Calu3 (cell line): ENCODE measurements around a stretch of chr13.

DNA sequence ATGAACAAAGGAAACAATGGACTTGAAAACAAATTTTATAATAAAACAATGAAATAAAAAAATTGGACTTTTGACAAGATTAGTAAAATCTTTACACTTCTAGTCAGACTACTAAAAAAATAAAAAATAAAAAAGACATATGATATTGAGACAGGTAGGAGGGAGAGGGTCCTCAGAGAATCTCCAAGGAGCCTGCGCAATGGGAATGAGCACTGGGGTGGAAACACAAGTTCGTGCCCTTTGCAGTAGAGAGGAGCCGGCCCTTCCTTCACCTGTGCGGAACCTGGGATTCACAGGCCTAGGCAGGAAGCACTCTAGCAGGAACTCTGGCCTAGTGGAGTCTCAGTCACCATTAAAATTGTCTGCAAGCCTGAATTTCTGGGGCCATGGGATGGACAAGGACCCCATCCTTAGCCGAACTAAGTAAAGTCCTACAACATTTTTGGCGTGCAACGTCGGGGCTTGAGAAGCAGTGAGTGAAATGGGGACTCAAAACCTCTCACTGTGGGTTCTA is 1026.6 kb upstream of the PCDH9 start:
- PRO-cap = no peak

DNA sequence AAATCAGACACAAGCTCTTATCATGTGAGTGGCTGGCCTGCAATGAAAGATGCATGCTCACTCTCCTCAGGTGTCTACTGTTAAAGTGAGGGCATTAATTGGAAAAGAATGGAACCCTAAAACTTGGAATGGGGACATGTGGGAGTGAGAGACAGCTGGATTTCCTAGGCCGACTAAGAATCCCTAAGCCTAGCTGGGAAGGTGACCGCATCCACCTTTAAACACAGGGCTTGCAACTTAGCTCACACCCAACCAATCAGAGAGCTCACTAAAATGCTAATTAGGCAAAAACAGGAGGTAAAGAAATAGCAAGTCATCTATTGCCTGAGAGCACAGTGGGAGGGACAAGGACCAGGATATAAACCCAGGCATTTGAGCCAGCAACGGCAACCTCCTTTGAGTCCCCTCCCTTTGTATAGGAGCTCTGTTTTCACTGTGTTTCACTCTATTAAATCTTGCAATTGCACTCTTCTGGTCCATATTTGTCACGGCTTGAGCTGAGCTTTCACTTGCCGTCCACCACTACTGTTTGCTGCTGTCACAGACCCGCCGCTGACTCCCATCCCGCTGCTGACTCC is 886.7 kb downstream of the KLHL1 start:
- PRO-cap = no peak

DNA sequence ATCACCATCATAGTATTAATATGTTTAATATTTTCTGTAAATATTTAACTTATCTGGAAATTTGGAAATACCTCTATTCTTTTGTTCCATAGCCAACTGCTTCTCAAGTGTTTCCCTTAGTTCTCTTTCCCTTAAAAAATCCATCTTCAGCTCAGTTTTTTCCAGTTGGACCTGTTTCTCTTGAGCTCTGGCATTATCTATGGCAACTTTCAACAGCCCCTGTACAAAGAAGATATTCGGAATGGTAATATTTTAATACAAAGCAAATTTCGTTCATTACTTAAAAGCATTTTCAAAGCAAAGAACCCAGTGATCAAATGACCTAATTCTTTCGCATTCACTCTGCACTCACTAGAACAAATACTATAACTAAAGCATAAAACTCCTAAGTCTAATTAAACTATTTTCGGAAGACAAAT is 387.9 kb downstream of the DACH1 start:
- PRO-cap = no peak

DNA sequence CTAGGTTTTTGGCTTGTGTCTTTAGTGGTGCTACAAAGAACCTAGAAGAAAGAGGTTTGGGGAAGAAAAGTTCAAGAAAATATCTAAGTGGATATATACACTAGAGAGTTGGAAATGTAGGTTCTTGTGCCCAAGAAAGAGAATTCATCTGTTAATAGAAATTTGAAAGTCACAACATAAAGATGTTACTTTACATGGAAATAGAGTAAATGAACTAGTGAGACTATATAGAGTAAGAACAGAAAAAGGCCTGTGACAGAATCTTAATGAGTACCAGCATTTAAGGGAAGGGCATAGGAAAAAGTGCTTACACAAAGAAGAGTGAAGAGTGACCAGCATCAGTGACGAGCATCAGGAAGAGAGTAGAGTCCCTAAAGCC is 78.8 kb upstream of the KLF5 start:
- PRO-cap = no peak

GRCh38 chr13:73057411-73057936 is 1.3 kb upstream of the KLF5 start:
- PRO-cap = no peak

- PRO-cap = no peak
Observed at GRCh38 chr13:73177938-73178634, 119.3 kb downstream of the KLF5 start.

DNA sequence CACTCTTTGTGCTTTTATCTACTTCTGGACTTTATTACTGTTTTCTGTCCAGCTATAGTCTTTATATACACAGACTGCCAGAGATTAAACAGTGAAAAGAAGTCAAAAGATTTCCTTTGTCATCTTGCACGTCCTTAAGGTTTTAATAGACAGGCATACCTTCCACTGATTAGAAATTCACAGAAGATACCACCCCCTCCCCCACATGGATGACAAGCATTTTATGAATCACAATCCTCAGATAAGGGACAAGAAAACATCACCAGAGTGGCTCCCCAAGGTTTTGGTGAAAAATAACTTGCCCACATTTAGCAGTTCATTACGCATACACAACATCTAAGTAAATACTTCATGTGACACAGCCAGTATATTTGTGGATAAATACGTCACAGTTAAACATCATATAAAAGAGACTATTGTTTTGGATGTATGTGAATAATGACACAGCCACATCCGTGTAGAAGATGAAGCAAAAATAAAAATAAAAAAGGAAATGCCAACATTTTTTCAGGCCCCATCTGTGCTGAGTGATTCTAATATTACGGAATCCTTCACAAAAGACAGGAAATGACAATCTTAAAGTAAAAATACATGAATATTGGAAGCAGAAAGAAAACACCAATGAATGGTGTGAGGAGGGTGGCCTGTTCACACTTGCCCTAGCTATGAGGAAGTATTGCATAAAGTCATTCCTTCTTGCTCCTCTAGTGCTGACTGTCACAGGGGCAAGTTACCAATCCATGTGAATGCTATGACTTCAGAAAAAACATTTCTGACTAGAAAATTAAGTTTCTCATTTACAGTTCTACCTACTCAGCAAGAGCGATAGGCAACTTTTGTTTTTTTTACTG is 618.3 kb downstream of the KLF5 start:
- PRO-cap = bidirectional peak, plus-strand start at position 689 of the sequence, minus-strand start at position 667 of the sequence

DNA sequence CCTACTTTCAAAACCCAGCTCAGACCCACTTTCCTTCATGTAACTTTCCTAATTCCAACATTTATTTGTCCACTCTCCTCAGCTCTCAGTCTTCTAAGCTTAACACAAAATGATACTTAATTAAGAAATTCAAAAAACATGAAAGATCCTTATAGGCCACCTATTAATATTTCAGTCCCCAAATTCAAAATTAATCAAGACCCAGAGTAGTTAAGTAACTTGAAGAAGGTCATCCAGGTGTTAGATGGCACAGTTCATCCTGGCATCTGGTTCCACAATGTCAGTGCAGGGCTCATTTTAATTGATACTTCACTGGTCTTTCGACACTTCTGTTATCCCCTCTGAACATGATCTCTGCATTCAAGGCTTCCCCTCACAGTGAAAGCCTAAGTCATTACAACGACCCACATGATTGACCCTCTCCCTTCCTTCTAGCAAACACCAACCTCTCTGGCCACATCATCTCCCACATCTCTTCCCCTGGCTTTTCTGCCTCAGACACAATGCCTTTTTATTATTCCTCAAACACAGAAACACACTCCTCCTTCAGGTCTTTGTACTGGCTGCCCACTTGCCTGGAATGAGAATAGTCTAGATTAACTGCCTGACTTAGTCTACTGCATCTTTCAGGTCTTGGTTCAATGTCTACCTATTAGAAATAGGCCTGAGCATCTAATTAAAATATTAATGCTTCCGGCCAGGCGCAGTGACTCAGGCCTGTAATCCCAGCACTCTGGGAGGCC is 848.8 kb downstream of the KLF5 start:
- PRO-cap = no peak

DNA sequence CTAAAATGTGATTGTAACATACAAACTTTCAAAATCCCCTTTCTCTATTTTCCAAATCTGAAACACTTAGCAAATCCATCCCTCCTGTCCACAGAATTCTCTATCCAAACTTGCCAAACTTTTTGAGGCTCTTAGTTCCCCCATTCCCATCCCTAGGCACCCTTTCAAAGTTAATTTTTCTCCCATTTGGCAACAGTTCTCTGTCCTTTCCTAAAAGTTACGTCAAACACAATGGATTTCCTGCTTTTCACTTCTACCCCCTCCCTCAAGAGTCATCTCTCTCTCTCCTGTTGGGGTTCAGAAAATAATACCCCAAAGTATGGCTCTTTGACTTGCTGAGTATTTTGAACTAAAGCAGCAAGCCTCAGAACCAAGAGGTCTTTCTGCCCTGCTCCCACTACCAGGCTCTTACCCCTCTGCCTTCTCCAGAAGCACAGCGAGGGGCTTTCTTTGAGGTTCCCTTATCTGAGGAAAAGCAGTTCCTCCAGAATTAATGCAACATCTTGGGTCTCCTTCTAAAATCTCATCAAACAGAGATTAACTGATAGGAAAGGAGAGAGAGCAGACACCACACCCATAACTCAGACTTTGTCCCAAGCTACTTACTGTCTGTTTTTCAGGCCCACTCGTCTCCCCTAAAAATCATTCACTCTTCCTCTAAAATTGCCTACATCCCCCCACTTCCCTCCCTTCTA is 861.8 kb downstream of the KLF5 start:
- PRO-cap = no peak

GRCh38 chr13:74057105-74057614 is 998.4 kb downstream of the KLF5 start:
- PRO-cap = no peak

- PRO-cap = no peak
Observed at GRCh38 chr13:74168402-74168838, 1109.6 kb downstream of the KLF5 start.

- PRO-cap = no peak
Observed at GRCh38 chr13:74287997-74289033, 1193.7 kb downstream of the TBC1D4 start.

GRCh38 chr13:74301315-74302030 is 1180.5 kb downstream of the TBC1D4 start:
- PRO-cap = no peak

- PRO-cap = no peak
Observed at GRCh38 chr13:74442871-74443209, 1039.1 kb downstream of the TBC1D4 start.

DNA sequence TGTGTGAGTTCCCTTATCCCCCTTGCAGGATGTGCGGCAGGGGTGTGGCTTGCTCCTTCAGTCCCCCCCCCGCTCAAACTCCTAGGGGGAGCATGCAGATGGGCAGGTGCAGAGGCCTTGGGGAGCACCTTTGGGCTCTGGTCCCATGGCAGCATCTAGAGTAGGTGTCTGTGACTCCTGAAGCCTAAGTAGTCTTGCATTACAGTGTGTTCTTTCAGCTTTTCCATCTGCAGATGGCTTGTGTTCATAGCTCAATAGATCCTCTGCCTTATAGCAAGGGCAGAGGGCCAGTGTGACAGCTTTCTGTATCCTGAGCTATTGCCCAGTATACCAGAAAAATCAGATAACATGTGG is 575.6 kb downstream of the TBC1D4 start:
- PRO-cap = no peak

GRCh38 chr13:75219748-75220115 is 262.2 kb downstream of the TBC1D4 start:
- PRO-cap = no peak

DNA sequence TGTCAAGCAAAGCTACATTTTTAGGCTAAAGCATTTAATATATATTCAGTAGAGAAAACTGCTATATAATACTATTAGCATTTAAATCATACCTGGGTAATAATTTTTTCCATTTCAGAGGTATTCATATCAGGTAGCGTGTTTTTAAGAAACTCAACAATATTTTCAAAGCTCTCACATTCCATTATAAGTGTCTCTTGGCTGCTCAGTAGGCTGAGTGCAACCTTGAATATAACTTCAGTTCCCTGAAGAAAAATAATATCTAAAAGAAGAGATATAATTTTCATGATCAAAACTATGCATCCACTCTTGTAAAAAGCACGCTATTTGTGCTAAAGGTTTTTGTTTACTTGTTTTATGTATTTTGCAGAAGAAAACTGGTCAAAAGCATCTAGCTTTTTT is 190.0 kb downstream of the TBC1D4 start:
- PRO-cap = no peak

GRCh38 chr13:75302100-75302724 is 179.8 kb downstream of the TBC1D4 start:
- PRO-cap = no peak

- PRO-cap = no peak
Observed at GRCh38 chr13:75326061-75327105, 155.6 kb downstream of the TBC1D4 start.

DNA sequence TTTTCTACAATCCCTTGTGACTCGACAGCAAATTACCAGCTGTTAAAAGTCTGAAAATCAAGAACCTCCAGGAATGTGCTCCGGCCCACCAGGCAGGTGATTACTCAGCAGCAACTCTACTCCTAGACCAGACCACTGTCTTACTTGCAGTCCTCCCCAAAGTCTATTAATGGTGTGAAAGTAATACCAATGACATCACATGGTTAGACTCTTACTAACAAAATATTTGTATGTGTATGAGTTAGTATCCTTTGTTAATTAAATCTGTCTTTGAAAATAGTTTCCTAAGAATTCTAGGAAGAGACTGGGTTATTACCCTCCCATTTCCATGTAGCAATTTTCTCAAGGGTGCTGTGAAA is 362.2 kb downstream of the KCTD12 start:
- PRO-cap = no peak